Peritoneum (tissue), 1 donor: ENCODE measurements around a stretch of chr3.

DNA sequence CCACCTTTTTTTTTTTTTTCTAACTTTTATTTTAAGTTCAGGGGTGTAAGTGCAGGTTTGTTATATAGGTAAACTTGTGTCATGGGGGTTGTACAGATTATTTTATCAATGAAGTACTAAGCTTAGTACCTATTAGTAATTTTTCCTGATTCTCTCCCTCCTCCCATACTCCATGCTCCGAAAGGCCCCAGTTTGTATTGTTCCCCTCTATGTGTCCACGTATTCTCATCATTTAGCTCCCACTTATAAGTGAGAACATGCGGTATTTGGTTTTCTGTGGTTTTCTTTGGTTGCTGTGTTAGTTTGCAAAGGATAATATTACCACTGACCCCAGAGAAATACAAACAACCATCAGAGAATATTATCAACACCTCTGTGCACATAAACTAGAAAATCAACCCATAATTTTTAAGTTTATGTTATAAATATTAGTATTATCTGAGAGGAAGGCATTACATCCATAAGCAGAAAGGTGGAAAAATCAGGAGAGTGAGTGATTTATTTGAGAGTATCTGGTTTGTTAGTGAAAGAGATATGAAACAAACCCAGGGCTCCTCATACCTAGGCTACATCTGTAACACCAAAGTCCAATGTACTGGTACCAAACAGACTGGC lies 246.2 kb downstream of the TIGIT start:
- PRO-cap, result no peak

- PRO-cap, result no peak
These were observed 277.5 kb downstream of the TIGIT start for GRCh38 chr3:114571274-114571808.

DNA sequence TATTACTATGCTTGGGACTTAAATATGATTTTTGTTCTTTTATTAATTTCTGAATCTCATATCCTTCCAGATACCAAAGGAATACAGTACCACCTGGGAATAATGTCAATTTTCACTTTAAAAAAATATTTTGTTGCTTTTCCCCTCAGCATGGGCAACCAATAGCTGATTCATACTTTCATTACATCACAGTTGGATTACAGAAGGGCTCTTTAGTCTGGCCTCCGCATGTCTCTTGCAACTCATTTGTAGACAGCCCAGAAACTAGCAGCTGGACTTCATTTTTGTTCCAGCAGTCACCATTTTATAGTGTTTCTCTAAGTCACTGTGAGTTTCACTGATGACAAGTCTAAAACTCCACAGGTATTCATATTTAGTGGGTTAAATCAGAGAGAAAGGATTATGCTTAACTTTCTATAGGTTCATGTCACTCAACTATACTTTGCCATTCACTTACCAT lies 390.2 kb downstream of the ZBTB20 start:
- PRO-cap, result no peak

DNA sequence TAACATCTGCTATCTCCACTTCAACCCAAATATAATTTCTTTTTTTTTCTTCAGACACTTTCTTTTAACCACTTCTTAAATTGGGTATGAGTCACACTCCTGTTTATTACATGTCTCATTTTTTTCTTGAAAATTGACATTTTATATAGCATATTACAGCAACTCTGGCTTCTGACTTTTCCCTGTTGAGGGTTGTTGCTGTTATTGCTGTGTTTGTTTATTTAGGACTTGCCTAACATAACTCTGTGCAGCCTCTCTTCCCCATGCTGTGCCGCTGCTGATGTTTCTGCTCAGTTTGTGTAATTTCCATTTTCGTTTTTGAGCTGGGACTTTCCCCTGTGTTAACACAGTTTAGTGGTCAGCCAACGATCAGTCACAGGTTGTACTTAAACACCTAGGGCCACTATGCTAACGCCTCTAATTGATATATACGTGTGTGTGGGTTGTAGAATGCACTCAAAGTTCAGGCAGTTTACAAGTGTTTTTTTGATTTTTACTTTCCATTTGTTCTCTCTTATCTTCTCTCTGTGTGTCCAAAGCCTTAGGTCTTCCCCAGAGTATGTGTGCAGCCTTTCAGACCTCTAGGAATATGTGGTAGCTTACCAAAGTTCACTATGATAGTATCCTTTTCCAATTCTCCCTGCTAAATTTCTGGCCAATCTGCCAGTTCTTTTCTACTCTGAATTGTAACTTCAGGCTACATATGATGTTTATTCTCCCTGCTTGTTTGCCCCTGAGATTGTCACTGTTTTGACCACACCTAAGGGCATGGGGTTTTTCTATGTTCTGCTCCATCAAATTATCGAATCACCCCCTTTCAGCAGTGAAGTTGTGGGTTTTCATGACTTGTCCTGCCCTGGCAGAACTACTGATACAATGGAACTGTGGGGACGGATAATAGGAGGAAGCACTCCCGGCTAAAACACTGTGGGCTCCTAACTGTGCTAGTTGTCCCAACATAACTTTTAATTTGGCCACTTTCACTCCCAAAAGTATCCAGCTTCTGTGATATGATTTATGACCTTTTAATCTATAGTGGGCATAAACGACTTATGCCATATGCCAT lies 337.1 kb downstream of the ZBTB20 start:
- PRO-cap, result no peak

- PRO-cap, result no peak
These were observed 247.7 kb downstream of the ZBTB20 start for GRCh38 chr3:114899226-114899972.

- PRO-cap, result no peak
These were observed 80.8 kb downstream of the ZBTB20 start for GRCh38 chr3:115066070-115066848.

- PRO-cap, result no peak
These were observed 47.0 kb downstream of the ZBTB20 start for GRCh38 chr3:115100010-115100605.

- PRO-cap, result bidirectional peak, plus-strand start at chr3:115658613, minus-strand start at chr3:115658369
These were observed 34.8 kb downstream of the GAP43 start for GRCh38 chr3:115657866-115658701.

GRCh38 chr3:115783657-115784812 lies 160.7 kb downstream of the GAP43 start:
- PRO-cap, result no peak

- PRO-cap, result no peak
These were observed 161.9 kb downstream of the GAP43 start for GRCh38 chr3:115784976-115785862.

DNA sequence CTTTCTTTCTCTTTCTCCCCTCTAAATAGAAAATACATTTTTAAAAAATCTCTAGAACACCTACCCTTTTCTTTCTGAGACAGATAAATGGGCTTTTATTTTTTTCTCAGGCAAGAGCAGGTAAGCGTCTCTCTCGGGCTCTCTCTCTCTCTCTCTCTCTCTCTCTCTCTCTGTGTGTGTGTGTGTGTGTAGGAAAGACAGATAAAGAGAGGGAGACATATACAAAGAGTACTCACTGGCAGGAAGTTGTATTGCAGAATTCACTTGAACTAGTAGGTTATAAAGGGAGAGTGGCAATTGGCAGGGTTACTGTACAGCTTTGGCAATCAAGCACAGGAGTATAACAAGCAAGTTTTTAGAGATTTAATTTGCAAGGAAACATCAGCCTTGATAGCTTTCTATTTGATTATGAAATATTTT lies 118.1 kb upstream of the LSAMP start:
- PRO-cap, result no peak

GRCh38 chr3:118851576-118852261 lies 182.9 kb downstream of the IGSF11 start:
- PRO-cap, result no peak

DNA sequence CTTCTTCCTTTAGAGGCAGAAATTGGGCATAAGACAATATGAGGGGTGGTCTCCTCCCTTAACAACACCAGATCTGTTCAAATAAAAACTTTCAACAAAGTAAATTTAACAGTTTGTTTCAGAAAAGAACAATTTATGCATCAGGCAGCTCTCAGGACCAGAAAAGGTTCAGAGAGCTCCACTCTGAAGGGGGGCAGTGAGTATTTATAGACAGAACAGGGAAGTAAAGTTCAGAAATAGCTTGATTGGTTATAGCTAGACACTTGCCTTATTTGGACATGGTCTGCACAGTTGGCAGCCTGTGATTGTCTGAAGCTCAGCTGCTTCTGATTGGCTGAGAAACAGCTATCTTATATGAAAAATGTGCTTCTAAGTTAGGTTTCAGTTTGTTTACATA lies 17.3 kb upstream of the B4GALT4 start:
- PRO-cap, result no peak

GRCh38 chr3:119292517-119293237 lies 1.5 kb upstream of the ARHGAP31 start:
- PRO-cap, result no peak

- PRO-cap, result no peak
These were observed 7.7 kb downstream of the ARHGAP31 start for GRCh38 chr3:119301652-119302487.

- PRO-cap, result no peak
These were observed 35.5 kb downstream of the ARHGAP31 start for GRCh38 chr3:119329401-119330408.

GRCh38 chr3:119439791-119440470 lies 23.5 kb downstream of the TMEM39A start:
- PRO-cap, result no peak

GRCh38 chr3:119580448-119580828 lies 1.1 kb downstream of the ADPRH start:
- PRO-cap, result no peak

GRCh38 chr3:119925701-119926664 lies 144.1 kb downstream of the NR1I2 start:
- PRO-cap, result no peak

- PRO-cap, result no peak
These were observed 1.3 kb upstream of the GSK3B start for GRCh38 chr3:120095608-120095871.